ENCODE measurements around a stretch of chr2.

GRCh38 chr2:27914955-27915787 is 24.6 kb downstream of the BABAM2 start:
- PRO-cap, result no peak

DNA sequence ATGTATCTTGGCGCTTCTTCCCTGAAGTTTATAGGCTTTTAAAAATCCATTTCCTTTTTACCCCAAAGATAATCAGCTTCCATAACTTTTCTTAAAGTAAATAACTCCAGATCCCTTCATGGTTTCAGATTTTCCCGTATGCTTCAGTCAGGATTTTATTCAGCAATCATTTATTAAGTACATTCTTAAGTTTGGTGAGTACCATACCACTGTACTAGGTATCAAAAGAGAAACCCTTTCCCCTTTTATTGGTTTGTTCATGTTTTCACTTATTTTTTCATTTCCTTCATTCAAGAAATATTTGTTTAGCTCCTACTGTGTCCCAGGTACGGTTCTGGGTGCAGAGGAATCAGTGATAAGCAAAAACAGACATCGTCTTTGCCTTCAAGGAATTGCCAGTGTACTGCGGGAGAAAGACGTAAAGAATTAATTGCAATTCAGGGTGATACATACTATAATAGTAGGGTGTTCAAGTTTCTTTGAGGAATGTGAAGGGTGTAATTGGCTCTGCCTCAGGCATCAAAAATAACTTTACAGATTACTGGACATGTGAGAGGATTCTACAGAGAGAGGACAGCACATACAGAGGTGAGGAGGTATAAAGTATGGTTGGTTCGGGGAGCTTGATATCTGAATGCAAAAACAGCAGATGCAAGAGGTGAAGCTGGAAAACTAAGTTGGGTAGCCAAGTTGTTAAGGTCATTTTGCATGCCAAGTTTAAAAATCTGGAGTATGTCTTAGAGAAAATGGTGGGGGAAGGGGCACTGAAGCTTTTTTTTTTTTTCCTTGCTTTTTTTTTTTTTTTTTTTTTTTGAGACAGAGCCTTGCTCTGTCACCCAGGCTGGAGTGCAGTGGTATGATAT is 227.7 kb upstream of the FOSL2 start:
- PRO-cap, result no peak

DNA sequence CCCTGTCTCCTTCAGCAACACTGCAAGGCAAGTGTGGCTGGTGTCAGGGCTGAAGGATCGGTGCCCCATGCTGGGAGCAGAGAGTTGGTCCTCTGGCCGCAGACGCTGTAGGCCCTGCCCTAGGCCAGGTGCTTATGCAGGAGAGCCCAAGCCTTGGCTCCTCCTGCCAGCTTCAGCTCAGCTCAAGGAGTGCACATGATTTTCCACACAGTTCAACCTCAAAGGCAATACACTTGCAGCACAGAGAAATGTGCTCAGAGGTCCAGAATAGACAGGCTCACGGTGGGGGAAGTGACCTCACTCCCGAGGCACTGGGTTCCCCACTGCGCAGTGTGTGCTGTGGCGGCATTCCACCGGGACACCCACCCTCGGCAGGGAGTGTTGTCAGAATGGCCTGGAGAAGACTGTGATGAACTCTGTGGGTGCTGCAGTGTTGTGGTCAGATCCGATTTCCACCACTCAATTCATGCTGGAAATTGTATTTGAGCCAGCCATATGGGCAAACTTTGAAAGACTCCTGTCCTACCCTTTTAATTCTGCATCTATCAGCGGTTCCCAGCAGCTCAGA is 73.0 kb upstream of the FOSL2 start:
- PRO-cap, result no peak

GRCh38 chr2:28379005-28379569 is 13.6 kb upstream of the FOSL2 start:
- PRO-cap, result no peak

DNA sequence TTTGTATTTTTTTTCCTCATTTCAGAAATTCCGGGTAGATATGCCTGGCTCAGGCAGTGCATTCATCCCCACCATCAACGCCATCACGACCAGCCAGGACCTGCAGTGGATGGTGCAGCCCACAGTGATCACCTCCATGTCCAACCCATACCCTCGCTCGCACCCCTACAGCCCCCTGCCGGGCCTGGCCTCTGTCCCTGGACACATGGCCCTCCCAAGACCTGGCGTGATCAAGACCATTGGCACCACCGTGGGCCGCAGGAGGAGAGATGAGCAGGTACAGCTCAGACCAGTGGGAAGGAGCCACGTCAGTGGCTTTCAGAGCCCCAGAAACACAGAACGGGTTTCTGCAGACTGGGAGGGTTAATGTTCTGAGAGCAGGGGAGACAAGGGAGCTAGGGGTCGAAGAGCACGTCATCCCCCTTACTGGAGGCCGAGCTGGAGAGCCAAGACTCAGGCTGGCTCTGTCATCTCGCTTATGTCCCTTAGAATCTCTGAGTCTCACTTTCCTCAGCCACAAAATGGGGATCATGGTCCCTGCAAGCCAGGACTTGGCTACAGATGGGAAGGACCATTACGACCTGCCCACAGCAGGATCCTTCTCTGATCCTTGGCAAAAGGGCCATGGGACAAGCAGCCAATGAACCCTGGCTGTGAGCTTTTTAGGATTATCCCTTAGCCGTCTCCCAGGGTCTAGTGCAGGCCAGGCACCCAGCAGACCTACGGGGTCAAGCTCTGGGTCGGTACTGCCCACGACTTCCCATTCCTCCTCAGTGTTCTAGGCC is 11.6 kb downstream of the FOSL2 start:
- PRO-cap, result no peak

GRCh38 chr2:28408682-28409870 is 16.4 kb downstream of the FOSL2 start:
- PRO-cap, result unidirectional peak, plus-strand start at chr2:28408854; unidirectional peak, plus-strand start at chr2:28409328

- PRO-cap, result no peak
Observed at GRCh38 chr2:28414581-28414938, 21.9 kb downstream of the FOSL2 start.

GRCh38 chr2:28444946-28445517 is 50.8 kb upstream of the PLB1 start:
- PRO-cap, result no peak

DNA sequence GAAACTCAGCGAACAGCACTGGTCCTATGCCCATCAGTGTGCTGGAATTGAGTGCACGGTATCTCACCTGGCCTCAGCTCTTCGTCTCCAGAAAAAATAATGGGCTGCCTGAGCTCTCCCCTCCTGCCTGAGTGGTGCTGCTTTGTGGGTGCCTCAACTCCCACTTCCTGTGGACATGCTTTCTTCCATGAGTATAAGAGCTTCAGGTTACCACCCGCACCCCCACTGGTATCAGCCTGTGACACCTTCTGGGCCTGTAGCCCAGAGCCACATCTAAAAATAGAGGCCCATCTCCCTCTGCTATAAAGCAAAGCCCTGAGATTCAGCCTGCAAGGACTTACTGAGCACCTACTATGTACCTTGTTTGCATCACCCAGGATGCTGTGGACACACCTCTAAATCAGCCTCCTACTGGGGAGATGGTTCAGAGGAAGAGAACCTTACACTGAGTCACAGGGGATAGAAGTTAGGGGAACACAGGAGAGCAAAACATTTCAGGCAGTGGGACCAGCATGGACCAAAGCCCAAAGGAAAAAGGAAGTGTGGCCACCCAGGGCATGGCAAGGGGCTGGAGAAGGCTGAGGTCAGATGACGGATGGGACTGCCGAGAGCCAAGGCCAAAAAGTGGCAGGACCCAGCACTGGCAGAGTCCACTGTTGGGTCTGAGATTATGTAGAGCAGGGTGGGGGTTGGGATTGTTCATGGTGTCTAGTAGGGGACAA is 123.8 kb upstream of the PPP1CB start:
- PRO-cap, result no peak

DNA sequence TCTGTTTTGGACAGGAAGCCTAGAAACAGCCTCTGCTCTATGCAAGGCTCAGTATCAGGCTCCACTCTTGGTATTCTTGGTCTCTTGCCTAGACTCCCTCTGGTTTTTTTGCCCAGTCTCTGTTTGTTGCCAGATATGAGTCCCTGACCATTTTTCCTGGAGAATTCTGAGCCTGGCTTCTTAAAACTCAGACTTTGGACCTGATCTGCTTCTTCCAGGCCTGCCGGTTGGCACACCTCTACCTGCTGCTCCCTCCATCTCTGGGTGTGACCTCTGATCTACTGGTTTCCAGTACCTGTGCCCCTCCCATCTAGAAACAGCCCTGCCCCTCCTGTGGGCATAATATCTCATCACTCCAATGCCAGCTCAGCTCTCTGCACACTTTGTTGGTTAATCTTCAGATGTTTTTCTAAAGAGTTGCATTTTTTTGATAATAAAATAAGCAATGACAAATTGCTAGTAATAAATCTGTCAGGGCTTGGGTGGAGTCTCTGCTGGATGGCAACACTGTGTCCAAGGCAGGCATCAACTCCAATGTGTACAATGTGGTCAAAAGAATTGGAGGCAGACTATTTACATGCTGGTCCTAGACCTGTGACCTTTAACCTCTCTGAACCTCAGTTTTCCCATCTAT is 89.6 kb upstream of the PPP1CB start:
- PRO-cap, result bidirectional peak, plus-strand start at position 350 of the sequence, minus-strand start at position 262 of the sequence

GRCh38 chr2:28663302-28663540 is 88.4 kb upstream of the PPP1CB start:
- PRO-cap, result no peak

DNA sequence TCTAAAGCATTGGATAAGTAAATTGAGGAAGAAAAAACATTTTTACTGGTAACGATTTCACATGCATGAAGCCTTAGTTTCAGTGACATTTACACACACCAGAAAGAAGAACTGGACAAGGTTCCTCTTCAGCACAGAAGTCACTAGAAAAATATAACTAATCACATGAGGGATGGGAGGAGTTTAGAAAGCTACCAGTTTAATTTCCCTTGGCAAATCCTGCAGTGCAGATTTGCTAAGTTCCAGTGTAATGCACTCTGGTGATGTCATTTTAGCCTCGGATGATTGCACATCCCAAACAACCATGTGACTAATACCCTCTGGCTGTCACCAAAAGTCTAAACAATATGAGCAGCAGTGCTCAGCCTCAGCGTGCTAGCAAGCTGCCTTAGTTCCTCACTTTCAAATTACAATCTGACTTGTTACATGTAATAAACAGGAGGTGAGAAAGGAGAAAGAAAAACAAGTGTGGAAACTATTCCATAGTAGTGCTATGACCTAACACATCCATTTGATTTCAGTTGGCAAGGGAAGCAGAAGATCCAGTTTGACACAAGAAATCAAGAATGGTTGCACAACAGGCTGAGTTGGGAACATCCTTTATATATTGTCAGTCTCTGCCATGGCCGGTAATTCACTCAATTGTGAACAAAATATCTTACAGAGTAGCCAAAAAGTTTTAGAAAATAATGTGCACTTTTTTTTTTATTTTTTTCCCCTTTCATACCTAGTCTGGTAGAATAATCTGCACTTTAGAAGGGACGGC is 35.2 kb upstream of the PPP1CB start:
- PRO-cap, result no peak

DNA sequence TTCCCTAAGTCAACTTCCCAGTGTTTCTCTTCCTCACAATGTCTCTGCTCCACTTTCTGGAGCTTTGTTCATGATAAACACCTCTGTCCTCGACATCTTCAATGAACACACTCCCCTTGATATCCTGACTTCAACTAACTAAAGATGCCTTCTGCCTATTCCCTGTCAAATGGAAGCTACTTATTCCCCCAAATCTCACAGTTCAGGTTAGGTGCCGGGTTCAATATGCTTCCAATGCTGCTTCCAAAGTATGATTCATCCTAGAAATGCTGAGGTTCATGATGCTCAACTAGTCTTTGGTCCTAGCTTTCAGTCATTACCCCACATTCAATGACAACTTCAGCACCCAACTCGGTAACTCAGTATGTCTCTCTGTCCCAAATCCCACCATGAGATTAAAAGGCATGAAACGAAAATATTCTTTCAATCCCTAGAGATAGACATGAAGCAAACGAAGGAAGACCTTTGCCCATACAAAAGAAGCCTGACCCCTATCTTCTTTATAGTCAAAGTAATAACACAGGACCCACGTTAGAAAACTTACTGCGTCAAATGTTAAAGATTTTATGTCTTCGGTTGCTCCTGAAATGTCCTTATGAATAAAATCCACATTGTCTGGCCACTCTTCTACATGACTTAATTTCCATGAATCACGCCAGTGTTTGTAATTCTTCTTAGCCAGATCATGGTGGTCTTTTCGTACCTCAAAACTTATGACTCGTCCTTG is 9.4 kb downstream of the TRMT61B start:
- PRO-cap, result no peak

DNA sequence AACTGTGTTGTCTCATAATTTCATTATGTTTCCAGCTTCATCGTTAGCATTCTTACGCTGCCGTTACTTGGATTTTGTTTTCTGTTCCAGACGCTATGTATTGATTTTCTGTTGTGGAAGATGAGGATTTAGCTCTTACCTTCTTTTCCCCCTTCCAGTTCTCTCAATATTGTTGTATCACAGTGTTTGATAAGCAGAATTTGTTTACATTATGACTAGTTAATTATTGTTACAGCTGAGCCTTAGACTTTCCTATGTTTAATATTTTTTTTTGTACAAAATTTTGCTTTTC is 14.1 kb downstream of the WDR43 start:
- PRO-cap, result no peak

DNA sequence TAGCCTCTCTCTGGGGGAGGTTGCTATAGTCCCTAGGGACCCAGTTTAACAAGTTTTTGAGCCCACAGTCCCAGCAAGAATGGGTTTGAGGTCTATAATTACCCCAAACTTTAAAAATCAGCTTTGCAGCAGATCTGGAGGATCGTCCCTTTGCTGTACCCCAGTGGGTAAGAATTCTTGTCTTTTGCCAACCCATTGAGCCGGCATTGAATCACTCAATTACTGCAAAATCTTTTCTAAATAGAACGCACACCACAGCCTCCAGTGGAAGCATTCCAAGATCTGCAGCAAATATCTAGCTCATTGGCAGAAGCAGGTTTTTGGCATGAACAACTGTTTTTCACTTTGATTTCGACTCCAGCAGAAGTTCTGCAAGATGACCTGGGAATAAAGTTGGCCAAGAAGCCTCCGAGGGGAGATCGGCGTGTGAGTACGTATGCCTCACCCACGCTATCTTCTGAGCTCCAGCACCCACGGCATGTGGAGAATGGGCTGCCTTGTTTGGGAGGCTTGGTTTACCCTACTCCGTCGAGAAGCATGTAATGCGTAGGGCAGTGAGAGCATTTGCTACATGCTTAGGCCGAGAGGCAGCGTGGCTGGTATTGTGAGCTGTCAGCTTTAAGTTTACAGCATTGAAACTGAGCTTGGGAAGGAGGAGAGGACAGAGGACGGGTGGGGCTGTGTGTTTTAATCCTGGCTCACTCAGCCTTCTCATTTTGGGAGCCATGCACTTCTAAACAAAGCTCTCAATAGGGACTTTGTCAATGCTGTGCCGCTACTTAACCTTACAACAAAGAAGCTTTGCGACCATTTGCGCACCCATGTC is 10.6 kb downstream of the PCARE start:
- PRO-cap, result no peak

- PRO-cap, result no peak
Observed at GRCh38 chr2:29112868-29113731, 2.1 kb upstream of the CLIP4 start.

- PRO-cap, result no peak
Observed at GRCh38 chr2:29475311-29475815, 360.1 kb downstream of the CLIP4 start.

- PRO-cap, result no peak
Observed at GRCh38 chr2:29484415-29484632, 369.1 kb downstream of the CLIP4 start.

GRCh38 chr2:30154246-30154488 is 7.4 kb downstream of the YPEL5 start:
- PRO-cap, result no peak

GRCh38 chr2:30168027-30168589 is 21.3 kb downstream of the YPEL5 start:
- PRO-cap, result no peak